Urinary bladder (tissue), 3 donors: ENCODE measurements around a stretch of chr6.

DNA sequence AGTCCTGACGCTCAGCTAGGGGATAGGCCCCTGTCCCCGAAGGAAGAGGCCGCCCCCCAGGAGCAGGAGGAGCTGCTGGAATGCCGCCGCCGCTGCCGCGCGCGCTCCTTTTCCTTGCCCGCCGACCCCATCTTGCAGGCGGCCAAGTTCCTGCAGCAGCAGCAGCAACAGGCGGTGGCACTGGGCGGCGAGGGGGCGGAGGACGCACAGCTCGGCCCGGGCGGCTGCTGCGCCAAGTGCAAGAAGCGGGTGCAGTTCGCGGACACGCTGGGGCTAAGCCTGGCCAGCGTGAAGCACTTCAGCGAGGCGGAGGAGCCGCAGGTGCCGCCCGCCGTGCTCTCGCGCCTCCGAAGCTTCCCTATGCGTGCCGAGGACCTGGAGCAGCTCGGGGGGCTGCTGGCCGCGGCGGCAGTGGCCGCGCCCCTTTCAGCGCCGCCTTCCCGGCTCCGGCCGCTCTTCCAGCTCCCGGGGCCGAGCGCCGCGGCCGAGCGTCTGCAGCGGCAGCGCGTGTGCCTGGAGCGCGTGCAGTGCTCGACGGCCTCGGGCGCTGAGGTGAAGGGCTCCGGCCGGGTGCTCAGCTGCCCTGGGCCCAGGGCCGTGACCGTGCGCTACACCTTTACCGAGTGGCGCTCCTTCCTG lies 608 bp downstream of the PPP1R3G start:
- PRO-cap = bidirectional peak, plus-strand start at position 296 of the sequence, minus-strand start at position 129 of the sequence
- RAMPAGE, long total RNA = no peak

DNA sequence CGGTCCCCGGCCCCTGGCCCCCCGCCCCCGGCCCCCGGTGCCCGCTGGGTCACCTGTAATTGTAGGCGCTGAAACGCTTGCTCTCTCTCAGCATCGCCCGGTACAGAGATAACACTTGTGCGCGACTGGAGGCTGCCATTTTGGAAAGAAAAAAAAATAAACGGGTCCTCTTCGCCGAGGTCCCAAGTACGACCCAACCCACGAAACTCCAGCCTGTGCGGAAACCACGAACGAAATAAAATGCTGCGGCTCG lies 229 bp downstream of the LYRM4 start:
- PRO-cap = no peak
- RAMPAGE, long total RNA = no peak

DNA sequence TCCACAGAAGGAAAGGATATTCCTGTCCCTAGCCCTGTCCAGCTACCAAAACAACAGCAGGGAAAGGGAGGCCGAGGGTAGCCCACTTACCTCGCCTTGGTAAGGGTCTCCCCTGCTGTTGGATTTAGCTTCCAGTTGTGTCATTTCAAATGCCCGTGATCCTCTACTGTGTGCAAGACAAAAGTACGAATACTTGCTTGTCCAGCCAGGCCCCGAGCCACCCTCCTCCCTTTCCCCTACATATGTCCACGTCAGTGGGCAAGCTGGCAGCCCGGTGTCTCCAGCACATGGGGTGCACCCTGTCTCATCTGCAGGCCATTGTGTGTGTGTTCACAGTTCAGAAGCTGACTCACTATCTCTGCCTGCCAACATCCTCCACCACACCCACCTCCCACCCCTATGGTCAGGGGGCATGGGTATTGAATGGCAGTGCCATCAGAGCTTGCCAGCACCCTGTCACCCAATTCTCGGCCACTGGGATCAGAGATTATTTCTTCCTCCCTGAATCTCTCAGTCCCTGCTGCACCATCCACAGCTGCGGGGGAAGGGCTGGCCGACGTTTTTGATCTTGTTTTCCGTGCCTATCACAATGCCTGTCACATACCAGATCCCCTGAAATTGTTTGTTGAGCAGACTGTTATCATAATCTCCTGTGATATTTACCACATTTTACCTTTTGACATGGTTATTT lies 195.7 kb downstream of the FARS2 start:
- PRO-cap = no peak
- RAMPAGE, long total RNA = no peak

DNA sequence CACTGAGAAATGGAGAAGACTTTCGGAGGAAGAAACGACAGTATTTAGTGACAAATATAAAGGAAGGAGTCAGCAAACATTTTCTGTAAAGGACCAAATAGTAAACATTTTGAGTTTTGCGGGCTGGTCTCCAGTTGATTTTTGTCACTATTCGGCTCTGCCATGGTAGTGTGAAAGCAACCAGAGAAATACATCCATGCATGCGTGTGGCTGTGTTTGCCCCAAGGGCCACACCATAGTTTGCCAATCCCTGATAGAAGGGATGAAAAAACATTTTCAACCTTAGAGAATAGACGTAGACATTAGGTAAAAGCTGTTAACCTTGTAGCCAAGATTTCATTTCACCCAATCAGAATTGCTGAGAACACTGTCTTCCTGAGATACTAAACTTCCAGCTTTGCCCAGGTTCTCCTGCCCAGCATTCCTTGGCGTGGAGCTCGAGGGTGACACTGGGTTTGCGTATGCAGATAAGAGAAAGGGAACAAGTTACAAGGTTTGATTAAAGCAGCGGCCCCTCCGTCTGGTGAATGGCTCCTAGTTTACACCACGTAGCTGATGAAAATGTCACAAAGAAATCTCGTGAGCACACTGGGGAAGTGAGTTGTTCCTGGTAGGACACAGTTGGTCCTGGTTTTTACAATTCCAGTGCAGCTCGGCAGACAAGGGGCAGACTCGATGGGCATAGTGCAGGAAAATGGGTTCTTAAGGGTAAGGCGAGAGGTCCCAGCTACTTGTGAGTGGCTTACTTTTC lies 247.7 kb downstream of the FARS2 start:
- PRO-cap = no peak
- RAMPAGE, long total RNA = no peak

GRCh38 chr6:5623692-5624171 lies 362.4 kb downstream of the FARS2 start:
- PRO-cap = no peak
- RAMPAGE, long total RNA = no peak

- PRO-cap = no peak
- RAMPAGE, long total RNA = no peak
These were observed 282.8 kb downstream of the NRN1 start for GRCh38 chr6:5723675-5724663.

GRCh38 chr6:5752099-5752886 lies 254.4 kb downstream of the NRN1 start:
- PRO-cap = no peak
- RAMPAGE, long total RNA = no peak

GRCh38 chr6:5782633-5783373 lies 223.9 kb downstream of the NRN1 start:
- PRO-cap = no peak
- RAMPAGE, long total RNA = no peak

DNA sequence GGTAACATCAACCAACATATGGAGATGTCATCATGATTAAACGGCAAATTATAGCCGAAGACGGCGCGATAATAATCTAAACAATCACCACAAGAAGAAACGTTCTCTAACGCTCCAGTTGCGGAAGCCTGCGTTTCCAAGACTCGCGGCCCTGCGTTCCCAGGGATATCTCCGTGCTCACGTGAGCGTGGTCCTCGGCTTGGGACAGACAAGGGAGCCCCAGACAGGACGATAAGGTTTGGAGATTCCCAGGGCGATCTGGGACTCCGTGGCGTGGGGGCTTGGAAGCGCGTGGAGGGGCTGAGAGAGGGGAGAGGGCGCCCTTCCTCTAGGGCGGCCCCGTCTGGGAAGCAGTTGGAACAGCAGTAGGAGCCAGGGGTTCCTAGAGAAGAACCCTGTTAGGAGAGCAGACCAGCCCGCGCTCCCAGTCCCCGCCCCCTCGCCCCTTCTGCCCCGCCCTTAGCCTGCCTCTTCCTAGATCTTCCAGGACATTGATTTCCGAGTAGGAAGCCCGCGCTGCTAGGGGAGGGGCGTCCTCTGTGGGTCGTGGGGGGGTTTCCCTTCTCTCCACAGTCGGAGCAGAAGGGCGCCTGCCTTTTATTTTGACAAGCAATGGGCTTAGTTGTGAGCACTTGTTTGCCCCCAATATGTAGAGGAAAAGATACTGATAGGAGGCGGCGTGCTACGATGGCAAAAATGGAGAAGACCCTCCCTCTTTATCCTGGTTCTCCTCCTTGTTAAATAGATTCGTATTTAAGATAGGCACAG lies 10.6 kb downstream of the NRN1 start:
- PRO-cap = bidirectional peak, plus-strand start at position 505 of the sequence, minus-strand start at position 345 of the sequence
- RAMPAGE, long total RNA = no peak

DNA sequence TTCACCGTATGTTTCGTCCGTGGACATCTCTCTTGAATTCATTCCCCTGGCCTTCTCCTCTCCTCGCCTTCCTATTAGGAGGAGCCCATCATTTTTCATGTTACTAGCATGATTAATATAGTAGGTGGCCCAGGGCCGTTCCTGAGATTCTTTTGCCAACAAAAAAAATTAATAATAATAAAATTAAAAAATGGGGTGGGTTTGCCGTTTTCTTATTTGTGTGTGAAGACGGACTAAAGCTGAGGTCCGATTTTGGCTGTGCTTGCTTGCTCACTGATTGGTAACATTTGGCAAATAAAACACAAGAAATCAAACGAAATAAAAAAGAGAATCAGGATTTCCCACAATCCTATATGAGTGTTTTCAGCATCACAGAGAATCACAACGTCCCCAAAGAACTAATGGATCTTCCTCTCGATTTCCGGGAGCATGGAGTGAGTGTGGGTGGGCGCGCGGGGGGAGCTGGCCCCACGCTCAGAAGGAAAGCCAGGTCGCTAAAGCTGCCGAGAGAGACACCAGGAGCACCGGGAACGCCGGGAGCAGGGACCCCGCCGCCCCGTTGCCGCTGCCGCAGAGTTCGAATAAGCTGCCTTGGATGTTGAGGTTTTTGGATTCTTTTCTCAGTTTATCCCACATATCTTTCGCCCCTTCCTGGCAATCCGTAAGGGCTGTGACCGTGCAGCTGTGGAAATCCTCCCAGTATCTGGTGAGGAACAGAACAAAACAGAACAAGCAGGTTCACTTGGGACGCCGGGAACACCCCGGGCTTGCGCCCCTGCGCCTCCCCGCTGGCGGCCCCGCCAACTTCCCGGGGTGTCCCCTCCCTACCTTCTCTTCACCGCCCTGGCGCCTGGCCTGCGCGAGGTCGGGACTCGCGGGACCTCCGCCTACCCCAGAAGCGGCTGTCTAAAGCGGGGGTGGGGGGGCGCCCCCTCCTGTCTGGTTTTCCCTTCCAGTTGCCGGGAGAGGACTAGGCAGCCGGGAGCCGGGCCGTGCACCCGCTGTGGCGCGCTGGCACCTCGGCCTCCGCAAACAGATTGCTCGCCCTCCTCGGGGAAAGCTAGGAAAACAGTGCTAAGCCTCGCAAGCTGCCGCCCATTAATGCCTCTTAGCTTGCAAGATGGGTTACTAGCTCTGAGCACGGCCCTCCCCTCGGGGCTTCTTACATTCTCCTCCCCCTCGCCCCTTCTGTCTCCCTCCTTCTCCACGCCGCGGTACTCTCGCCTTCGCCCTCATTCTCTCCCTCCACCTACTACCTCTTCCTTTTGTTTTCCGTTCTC lies 7.8 kb downstream of the NRN1 start:
- PRO-cap = unidirectional peak, plus-strand start at position 973 of the sequence; unidirectional peak, minus-strand start at position 1,039 of the sequence
- RAMPAGE, long total RNA = no peak

DNA sequence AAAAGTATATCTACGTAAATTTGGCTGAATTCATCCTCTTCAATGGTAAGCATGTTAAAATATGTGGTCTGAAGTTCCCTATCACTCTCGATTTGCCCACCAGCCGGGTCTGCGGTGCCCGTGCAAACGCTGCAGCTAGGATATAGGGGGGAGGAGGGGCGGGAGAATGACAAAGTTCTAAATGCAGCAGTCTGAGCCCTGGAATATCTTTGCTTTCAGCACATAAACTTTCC lies 756 bp downstream of the NRN1 start:
- PRO-cap = no peak
- RAMPAGE, long total RNA = no peak

DNA sequence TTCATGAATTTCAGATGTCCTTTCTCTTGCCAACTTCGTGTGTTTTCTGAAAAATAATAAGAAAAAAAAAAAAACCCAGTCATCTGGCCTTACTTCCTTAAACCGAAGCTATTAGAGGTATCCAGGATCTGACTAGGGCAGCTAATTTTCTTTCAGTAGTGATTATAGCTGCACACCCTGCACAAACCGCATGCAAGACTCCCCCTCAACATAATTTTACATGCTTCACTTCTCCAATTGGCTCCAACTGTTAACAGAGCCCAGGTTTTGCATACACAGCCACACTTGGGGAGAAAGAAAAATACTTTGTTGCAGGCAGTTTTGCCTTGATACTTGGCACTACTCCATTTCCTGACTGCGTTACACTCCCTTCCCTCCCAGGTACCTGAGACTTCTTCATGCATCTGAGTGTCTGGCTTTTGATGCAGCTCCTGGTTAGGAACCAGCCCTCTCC lies 11.8 kb upstream of the F13A1 start:
- PRO-cap = no peak
- RAMPAGE, long total RNA = no peak

DNA sequence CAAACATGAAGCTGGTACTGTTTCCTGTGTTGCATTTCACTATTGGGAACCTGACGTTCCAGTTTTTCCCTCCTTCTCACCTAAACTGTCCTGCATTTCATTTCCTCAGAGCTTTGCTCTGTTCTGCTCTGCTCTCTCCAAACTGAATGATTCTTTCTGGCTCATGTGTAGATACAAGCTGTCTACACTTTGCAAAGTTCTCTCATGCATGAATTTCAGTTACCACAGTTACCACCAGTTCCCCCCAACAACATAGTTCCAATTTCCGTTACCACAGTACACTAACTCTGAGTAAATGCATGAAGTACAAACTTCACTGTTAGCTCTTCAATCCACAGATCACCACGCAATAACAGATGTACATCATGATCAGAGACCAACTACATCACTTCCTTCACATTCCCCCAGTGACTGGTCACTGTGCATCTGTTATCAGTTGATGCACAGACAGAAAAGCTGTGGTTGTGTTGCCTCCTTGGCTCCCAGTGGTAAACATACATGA lies 86.8 kb upstream of the F13A1 start:
- PRO-cap = no peak
- RAMPAGE, long total RNA = no peak

DNA sequence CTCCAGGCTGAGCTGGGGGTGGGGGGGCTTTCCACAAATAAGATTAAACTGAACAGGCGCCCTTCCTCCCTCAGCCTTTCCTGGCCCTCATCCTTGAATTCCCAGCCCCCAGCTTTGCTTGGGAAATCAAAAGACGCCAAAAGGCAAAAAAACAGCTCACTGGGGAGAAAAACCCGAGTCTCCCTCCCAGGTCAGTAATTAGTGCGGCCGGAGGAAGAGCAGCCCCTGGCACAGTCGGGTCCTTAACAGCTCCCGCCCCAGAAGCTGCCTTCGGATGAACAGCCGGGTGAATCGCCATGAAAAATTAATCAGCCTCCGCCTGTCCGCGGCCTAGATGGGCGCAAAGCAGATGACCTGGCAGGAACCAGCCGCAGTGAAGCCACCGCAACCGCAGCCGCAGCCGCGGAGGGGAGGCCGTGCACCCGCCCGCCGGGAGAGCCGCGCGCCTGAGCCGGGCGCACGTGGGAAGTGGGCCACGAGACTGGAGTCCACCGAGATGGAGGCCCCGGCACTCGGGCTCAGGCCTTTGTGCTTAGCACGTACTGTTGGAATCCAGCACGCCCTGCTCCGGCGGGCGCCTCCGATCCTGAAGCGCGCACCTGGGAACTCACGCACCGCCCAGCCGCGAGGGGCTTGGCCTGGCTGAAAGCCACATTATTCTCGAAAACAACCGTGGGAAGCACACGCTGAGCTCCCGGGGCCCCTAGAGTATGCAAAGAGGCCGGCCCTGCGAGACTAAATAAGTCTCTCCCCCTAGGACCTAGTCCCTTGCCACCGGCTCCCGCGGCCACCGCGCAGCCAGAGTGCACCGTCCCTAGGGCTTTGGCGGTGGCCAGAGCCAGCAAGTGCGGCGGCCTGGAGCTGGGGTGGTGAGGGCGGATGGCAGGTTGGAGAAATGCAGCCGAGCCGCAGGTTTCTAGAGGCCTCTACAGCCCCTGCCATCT lies 42.3 kb upstream of the LY86 start:
- PRO-cap = no peak
- RAMPAGE, long total RNA = no peak

DNA sequence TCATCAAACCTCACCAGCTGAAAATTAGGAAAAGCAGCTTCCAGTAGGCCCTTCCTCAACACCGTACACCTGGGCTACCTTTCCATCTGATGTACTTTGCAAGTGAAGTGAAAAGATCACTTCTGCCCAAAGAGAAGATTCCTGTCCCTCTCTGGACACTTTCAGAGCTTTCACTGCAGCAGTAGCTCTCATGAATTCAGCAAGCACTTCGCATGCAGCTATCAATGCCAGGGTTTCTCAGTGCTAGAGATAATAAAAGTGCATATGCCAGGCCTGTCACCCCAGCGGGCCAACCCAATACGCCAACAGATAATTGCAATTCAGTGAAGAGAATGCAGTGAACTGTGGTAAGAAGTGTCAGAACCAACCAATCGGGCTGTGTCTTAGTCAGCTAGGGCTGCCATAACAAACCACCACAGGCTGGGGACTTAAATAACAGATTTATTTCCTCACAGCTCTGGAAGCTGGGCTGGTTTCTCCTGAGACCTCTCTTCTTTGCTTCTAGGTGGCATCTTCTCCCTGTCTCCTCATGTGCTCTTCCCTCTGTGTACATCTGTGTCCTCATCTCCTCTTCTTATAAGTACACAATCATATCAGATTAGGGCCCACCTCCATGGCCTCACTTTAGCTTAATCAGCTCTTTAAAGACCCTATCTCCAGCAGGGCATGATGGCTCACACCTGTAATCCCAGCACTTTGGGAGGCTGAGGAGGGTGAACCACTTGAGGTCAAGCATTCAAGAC lies 833 bp downstream of the LY86 start:
- PRO-cap = no peak
- RAMPAGE, long total RNA = no peak

GRCh38 chr6:6591657-6592074 lies 3.1 kb downstream of the LY86 start:
- PRO-cap = no peak
- RAMPAGE, long total RNA = no peak

DNA sequence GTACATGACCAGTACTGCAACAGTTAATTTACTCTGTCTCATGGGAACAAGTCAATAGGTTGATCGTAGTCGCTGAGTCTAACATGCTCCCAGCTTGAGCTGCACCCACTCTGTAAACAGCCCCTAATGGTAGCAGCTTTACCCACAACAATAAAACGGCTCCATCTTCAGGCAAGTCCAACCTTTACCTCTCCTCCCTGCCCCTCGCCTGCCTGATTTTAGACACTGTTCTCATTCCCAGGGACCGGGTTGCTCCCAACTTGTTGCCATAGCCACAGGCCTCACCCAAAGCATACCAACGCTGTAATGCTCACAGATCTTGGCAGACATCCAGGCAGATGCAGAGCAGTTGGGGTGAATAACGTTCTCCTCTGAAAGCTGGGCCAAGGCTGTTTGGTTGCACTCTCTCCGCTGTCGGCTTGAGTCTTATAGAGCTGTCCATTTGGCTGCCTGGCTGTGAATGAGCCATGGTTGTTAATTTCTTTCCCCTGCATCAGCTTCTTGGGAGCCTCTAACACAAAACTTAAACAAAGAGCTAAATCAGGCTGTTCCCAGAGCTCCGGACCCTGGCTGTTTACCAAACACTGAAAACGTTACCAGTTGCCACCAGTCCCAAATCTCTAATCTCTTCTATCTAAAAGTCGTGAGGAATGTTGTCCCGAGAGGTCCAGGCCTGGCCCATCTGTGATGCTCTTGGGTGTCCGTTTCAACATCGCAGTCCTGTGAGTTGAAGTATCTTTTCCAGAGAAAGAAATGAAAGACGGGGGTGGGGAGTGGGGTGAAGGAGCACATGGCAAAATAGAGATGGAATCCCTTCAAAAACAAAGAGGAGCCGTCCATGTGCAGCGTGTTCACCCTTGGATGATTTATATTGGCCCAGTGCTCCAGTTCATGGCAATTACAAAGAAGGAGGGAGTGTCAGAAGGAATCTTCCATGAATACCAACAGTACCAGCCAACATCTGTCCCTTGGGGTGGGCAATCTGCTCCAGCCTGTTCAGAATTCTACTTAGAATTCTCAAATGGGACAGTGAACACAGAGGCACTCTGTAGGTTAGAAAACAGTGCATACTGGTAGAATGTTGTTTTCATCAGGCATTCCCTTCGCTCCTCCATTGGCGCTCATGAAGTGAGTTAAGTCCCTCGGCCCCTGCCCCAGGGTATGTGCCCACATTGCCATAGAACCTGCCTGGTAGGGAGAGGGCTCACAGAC lies 111.8 kb downstream of the LY86 start:
- PRO-cap = no peak
- RAMPAGE, long total RNA = no peak

DNA sequence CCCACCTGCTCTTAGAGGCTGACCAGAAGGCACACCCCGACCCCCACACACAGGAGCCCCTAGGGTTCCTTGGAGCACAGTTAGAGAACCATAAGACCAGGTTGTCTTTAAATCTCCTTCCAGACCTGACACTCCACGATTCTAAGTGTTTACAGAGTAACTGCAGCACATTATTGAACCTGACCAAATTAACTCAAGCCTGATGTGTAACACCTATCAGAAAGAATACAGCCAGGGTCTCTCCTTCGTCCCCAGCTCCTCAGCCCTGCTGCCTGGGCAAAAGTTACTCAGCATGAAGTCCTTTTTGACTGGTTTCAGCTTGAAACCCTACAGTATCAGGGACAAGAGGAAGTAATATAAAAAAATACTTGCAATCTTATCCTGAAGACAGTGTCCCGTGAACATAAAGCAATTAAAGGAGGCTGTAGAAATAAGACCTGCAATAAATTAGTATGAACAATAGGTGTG lies 114.9 kb downstream of the LY86 start:
- PRO-cap = no peak
- RAMPAGE, long total RNA = no peak

- PRO-cap = no peak
- RAMPAGE, long total RNA = no peak
These were observed 126.3 kb downstream of the LY86 start for GRCh38 chr6:6714646-6715367.

DNA sequence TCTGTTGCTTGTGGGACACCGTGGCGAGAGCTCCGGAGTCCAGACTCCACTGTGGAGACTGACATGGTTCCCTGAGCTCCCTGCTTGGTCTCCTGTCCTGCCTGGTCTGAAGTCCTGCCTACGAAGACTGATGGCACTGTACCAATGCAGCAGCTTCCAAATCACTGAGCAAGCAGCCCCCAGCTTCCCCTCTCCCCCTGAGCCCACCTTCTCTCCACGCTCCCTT lies 162.2 kb downstream of the LY86 start:
- PRO-cap = no peak
- RAMPAGE, long total RNA = no peak